A673 (cell line): ENCODE data around the gene DPP10.

DNA sequence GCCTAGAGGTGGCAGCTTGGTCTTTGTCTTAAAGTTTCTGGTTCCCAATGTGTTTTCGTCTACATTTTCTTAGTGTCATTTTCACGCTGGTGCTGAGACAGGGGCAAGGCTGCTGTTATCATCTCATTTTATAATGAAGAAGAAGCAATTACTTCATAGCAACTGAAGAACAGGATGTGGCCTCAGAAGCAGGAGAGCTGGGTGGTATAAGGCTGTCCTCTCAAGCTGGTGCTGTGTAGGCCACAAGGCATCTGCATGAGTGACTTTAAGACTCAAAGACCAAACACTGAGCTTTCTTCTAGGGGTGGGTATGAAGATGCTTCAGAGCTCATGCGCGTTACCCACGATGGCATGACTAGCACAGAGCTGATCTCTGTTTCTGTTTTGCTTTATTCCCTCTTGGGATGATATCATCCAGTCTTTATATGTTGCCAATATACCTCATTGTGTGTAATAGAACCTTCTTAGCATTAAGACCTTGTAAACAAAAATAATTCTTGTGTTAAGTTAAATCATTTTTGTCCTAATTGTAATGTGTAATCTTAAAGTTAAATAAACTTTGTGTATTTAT is 7.3 kb downstream of the IL36G start:
- PRO-cap = no peak

- PRO-cap = no peak
Observed at GRCh38 chr2:113090071-113090463, 22.3 kb downstream of the IL1F10 start.

GRCh38 chr2:113158443-113158872 is 15.3 kb upstream of the PSD4 start:
- PRO-cap = no peak

GRCh38 chr2:113158886-113159521 is 14.8 kb upstream of the PSD4 start:
- PRO-cap = no peak

GRCh38 chr2:113235148-113236120 is 43.3 kb downstream of the PAX8 start:
- PRO-cap = bidirectional peak, plus-strand start at chr2:113235610, minus-strand start at chr2:113235420; bidirectional peak, plus-strand start at chr2:113235775, minus-strand start at chr2:113235798

DNA sequence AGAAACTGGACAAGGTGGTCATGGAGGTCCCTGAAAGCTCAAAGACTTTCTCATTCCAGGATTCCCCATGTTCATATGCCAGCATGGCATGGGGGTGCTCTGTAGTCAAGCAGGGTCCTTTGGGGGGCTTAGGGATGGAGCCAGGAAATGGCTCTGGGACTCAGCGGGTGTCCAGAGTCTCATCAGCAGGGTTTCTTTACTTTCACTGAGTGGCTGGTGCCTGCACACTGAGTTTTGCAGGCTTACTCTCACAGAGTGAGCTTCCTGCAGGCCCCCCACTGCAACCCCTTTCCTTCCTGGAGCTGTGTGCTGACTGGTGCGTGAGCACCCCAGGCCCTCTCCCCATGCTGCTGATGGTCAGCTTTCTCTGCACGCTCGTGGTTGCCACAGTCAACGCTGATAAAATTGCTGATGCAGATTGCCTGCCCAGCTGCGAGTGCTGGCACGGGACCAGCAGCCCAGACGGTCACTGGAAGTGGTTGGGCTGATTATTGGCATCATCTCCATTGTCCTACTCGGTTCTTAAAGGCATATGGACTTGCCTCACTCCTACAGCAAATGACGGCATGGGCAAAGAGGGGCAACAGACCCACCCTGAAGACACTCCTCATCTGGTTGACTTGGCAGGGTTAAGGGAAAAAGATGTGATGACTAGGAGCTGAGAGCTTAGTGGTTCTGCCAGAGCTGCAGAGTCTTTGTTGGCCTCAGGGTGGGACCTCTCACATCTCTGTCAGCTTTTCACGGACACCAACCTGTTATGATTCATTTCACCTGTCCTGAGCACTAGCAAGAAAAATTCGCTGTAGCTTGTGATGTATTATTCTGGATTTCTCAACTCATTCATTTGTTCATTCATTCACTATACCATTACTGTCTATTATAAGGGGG is 38.6 kb downstream of the PAX8 start:
- PRO-cap = bidirectional peak, plus-strand start at position 506 of the sequence, minus-strand start at position 298 of the sequence; bidirectional peak, plus-strand start at position 680 of the sequence, minus-strand start at position 559 of the sequence

GRCh38 chr2:113327854-113328497 is 49.3 kb upstream of the PAX8 start:
- PRO-cap = no peak

GRCh38 chr2:113476838-113477691 is 21.4 kb upstream of the FOXD4L1 start:
- PRO-cap = no peak

GRCh38 chr2:113541702-113542507 is 43.4 kb downstream of the FOXD4L1 start:
- PRO-cap = no peak

DNA sequence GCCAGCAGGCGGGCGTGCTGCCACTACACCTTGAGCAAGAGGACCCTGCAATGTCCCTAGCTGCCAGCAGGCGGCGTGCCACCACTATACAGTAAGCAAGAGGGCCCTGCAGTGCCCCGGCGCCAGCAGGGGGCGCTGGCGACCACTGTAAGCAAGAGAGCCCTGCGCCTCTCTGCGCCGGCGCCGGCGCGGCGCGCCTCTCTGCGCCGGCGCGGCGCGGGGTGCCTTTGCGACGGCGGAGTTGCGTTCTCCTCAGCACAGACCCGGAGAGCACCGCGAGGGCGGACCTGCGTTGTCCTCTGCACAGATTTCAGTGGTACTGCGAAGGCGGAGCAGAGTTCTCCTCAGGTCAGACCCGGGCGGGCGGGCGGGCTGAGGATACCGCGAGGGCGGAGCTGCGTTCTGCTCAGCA is 25.0 kb upstream of the RABL2A start:
- PRO-cap = unidirectional peak, plus-strand start at position 227 of the sequence

DNA sequence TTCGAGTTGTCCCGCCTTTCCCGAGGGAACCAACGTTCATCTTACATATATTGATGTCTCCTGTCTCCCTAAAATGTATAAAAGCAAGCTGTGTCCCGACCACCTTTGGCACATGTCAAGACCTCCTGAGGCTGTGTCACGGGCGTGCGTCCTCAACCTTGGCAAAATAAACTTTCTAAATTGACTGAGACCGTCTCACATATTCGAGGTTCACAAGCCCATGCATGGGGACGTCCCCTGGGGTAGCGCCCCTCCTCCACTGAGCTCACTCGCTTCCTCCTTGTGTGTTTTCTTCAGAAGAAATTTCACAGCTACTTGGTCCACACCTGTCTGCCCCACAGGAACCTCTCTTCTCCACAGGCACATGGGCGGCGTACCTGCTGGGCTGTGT is 567 bp upstream of the RABL2A start:
- PRO-cap = unidirectional peak, plus-strand start at position 296 of the sequence

GRCh38 chr2:113728869-113729697 is 27.4 kb downstream of the SLC35F5 start:
- PRO-cap = no peak

DNA sequence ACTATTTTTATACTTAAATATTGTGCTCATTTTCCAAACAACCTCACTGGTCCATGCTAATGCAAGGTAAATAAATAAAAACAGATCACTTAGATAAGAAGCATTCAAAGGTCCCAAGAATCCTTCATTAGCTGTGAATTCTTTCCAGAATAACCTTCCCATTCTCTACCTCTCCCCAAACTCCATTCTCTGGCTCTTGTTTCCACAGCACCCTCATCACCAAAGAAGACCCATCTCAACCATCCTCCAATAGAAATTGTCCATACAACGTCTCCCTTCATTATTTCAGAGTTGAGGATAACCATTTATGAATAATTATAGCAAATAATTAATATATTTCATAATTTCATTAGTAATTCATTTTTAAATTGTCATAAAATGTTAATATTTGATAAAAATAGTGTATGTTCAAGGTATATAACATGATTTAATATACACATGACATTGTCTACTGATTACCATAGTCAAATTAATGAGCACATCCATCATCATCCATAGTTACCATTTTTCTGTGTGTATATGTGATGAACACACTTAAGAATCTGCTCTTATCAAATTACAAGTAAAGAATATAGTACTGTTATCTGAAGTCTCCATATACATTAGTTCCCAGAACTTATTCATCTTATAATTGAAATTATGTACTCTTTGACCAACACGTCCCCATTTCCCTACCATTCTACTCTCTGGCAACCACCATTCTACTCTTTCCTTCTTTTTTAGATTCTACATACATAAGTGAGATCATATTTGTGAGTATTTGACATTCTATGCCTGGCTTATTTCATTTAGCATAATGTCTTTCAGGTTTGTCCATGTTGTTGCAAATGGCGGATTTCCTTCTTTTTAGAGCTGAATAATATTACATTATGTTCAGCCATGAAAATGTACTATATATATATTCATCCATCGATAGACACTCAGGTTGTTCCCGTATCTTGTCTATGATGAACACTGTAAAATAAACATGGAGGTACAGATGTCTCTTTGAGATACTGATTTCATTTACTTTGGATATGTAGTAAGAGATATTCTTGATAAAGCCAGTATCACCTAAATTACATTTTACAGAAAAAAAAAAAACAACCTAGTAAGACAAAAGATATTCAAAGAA is 18.5 kb downstream of the SLC35F5 start:
- PRO-cap = no peak

DNA sequence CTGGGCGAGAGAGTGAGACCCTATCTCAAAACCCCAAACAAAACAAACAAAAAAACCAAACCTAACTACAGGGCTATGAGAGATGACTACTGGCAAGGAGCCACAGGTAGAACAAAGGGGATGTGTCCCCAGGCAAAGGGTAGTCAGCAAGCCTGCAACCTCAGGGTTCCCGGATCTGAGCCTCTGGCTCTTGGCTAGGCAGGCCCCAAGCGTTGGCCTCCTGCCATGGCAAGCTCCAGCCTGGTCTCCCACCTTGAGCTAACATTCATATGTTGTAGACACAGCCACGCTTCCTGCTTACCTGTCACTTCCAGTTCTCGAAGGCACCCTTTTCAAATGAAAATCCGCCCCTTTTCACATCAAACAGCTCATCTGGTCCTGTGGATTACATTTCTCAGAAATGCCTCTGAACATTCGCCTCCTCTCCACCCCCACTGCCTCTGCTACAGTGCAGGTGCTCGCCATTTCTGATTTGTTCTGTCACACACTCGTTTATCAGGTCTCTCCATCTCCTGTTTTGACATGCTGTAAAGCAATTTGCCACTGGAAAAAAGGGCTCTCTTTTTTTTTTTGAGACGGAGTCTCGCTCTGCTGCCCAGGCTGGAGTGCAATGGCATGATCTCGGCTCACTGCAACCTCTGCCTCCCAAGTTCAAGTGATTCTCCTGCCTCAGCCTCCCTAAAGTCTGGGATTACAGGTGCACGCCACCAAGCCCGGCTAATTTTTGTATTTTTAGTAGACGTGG is 13.1 kb upstream of the ACTR3 start:
- PRO-cap = no peak

GRCh38 chr2:114442587-114442816 is at the start of gene DPP10:
DPP10 (plus strand) TSS chr2:114442641.
- PRO-cap = no peak

DNA sequence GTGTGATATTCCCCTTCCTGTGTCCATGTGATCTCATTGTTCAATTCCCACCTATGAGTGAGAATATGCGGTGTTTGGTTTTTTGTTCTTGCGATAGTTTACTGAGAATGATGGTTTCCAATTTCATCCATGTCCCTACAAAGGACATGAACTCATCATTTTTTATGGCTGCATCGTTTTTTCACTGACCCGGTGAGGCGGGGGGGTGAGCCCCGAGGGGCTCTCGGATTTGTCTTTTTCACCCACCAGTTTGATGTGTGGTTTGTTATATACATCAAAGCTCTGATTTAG is 802.3 kb upstream of the DDX18 start:
- PRO-cap = unidirectional peak, plus-strand start at position 192 of the sequence

GRCh38 chr2:118015652-118016071 is 1.8 kb upstream of the CCDC93 start:
- PRO-cap = no peak

GRCh38 chr2:118112524-118113030 is 24.3 kb downstream of the INSIG2 start:
- PRO-cap = no peak

GRCh38 chr2:118176737-118177183 is 88.5 kb downstream of the INSIG2 start:
- PRO-cap = no peak

DNA sequence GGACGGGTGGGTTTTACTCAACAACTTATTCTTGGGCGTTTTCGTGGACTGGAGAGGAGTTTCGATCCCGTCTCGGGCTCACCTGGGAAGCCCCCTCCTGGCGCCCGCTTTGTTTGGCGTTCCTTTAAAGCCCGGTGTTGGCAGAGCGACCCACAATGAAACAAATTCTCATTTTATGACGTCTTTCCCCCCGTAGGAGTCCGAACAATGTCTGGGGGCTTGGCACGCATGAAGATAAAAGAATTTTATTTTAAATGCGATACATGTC is 135.4 kb downstream of the INSIG2 start:
- PRO-cap = bidirectional peak, plus-strand start outside the sequence, minus-strand start at position 177 of the sequence